Measurements from ENCODE around the genes EIF4G2, CSNK2A3 and USP47.

- RRBS = no CpG with 5 or more reads among the region's 11 CpGs
Observed at GRCh38 chr11:10413928-10414692, 41.0 kb upstream of the AMPD3 start.

GRCh38 chr11:10490384-10491632 is 35.7 kb downstream of the AMPD3 start:
- RRBS = 4% methylated on average over 6 of the region's 14 CpGs

- RRBS = no CpG with 5 or more reads among the region's 23 CpGs
Observed at GRCh38 chr11:10507892-10508506, 33.0 kb downstream of the RNF141 start.

DNA sequence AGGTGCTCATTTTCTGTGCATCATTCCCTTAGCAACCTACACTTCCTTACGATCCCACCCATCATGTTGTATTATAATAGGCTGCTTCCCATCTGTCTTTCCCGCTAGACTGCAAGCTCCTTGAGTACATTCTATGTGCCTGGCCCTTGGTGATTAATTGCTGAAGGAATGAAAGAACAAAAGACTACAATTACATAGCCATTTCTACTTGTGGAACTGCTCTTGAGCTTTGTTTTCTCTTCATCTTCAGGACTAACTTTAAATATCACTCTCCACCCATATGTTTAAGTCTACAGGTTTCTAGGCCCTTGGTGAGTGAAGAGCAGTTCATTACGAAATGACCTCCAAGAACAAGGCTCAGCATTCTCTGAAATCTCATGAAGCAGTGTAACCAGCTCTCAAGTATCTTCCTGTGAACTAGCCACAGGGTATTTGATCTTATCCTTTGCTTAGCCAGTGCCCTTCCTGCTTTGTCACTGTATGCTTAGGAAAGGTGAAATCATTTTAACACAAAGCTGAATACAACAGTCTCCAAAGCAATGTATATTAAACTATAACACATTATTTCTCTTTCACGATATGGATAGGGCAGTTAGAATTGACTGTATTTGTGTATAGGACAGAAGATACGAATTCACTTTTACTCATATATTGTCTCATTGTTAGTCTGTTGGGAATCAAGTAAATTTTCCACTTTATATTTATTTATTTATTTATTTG is 20.4 kb upstream of the LYVE1 start:
- RRBS = no CpG with 5 or more reads among the region's 5 CpGs

- RRBS = no CpG with 5 or more reads among the region's 1 CpG
Observed at GRCh38 chr11:10771473-10771894, 20.4 kb downstream of the CTR9 start.

DNA sequence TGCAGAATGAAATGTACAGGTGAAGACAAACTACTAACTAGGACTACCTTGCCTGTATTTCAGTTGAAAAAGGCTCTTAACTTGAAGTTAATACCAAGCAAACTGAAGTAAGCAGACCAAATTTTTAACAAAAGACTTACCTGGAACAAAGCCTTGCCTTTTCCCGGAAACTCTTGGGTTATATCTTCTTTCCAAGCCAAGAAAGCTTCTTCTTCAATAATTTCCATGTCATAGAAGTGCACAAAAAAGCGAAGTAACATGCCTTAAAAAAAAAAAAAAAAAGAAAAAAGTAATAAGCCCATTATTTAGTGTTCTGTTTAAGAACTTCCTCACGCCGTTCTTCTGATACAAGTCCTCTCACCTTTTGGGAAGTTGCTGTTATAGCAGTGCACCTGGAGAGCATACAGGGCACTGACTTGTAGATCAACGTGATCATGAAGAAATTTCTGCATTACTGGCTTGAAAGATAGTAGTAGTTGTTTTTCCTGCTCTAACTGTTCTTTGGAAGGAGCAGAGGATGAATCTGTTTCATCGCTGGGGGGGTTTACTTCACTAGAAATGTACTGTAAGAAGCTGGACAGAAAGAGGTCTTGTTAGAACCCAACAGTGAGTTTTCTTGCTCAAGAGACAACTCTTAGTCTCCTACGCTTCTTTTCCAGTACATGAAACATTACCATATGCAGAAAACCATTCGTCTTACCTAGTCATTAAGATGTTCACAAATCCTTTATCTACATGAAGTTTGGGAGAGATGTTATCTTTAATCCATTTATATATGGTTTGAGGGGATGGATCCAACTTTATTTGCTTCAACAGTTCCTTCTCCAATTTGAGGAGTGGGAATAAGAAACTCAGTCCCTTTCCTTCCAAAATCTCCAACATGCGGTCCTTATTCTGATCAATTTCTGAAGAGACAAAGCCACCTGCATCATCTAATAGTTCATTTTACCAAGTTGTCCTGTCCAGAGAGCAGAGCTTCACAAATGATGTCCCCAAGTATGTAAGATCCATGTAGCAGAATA is 9.6 kb downstream of the EIF4G2 start:
- RRBS = no CpG with 5 or more reads among the region's 9 CpGs

- RRBS = no CpG with 5 or more reads among the region's 16 CpGs
Observed at GRCh38 chr11:10801262-10802635, 7.0 kb downstream of the EIF4G2 start.

DNA sequence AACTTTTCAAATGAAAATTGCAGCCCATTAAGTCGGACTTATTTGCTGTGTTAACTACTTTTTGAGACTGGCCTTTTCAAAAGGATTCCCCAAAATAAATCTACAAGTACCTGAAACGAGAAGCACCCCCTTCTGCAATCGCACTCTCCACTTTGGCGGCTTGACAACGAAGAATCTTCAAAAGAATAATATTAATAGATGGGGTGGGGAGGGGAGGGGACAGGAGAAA is 1.7 kb downstream of the EIF4G2 start:
- RRBS = no CpG with 5 or more reads among the region's 5 CpGs

DNA sequence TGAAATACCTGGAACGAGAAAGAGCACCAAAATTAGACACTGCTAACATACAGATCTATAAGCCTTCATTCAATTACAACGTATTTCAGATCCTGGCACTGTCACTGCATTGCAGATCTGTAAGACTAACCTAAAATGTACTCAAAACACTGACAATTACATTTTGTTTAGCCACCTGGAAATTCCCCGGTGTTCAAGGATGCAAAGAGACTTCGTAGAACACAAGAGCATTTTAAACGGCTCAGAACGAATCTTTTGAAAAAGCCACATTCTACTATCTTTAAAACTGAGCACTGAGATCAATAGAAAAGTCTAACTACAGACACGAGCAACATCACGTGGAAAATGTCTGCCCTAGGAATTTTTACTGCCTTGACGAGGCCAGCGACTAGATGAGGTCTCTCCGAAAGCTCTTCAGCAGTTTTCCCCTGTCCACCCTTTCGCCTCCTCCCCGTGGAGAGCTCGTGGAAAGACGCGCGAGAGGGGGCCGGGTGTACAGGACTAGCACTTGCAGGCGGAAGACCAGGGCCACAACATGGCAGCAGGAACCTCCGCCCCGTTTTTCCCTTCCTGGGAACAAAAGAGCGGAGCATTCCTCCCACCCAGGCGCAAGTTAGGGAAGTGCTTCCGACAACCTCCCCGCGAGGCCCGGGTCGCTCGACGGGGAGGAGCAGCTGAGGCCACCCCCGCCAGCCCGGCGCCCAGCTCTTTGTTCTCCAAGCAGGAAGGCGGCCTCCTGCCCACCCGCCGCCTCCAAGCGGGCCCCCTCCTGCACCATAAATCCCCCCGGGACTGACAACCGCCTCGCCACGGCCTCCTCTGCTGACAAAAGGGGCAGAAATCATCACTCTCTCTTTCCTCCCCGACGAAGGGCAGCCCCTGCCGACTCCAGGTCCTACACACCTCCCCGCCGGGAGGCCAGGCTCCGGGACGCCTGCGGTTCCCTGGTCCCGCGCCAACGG is 1.1 kb downstream of the EIF4G2 start:
- RRBS = 1% methylated on average over 16 of the region's 52 CpGs

- RRBS = under 1% methylated on average over 7 of the region's 63 CpGs
Observed at GRCh38 chr11:10808336-10809033, at the start of gene EIF4G2. TSS of gene EIF4G2 (minus strand) at chr11:10808926.

- RRBS = no CpG with 5 or more reads among the region's 6 CpGs
Observed at GRCh38 chr11:10899948-10900289, 42.1 kb upstream of the ZBED5 start.

DNA sequence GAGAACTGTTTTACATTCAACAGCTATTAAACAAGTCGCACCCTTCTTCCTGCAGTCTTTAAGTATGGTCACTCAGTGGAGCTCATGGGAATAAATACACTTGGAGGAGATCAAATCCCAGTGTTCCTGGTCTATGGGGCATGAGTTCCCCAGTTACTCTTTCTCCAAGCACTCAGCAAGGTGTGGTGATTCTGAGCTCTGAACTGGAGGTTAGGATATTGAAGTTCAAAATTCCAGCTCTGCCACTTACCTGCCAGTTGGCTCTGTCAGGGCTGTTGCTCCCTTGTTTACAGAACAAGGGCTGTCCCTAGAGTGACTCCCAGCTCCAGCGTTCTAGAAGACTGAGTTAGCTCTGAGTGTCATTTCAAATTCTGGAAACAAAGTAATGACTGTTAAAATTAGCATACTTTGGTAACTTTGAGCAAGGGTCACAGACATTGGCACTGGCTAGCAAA is 69.6 kb upstream of the ZBED5 start:
- RRBS = no CpG with 5 or more reads among the region's 2 CpGs

GRCh38 chr11:11146732-11147213 is 206.3 kb downstream of the CSNK2A3 start:
- RRBS = no CpG with 5 or more reads among the region's 6 CpGs

GRCh38 chr11:11352992-11353483 is at the start of gene CSNK2A3:
TSS of gene CSNK2A3 (minus strand) at chr11:11353250.
- RRBS = no CpG with 5 or more reads among the region's 12 CpGs

- RRBS = no CpG with 5 or more reads among the region's 10 CpGs
Observed at GRCh38 chr11:11461383-11461931, 108.4 kb upstream of the CSNK2A3 start.

- RRBS = no CpG with 5 or more reads among the region's 12 CpGs
Observed at GRCh38 chr11:11810598-11811144, 31.1 kb upstream of the USP47 start.

DNA sequence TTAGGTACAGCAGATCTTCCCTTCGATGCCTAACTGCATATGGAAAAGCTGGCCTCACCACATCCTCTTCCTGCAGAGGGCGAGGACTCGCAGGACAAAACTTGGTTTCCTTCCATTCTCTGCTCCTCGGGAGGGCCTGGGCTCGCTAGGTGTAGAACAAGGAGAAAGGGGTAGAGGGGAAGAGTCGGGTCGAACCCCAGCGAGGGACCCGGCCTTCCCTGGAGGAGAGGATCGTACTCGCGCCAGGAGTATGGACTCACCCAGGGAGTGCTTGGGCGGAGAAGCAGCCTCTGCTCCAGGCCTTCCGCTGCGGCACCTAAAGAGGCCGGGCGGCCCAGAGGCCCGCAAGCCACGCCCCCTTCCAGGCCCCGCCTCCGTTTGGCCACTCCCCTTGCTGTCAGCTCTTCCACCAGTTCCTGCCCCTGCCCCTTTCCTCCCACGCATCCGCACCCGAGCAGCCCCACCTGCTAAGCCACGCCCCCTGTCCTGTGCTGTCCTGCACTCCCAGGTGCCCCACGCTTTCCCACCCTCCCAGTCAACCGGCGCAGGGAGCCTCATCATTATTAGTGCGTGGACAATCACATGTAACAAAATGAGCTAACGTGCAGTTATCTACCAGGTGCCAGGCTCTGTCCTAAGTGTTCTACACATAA is 30.4 kb upstream of the USP47 start:
- RRBS = no CpG with 5 or more reads among the region's 30 CpGs

DNA sequence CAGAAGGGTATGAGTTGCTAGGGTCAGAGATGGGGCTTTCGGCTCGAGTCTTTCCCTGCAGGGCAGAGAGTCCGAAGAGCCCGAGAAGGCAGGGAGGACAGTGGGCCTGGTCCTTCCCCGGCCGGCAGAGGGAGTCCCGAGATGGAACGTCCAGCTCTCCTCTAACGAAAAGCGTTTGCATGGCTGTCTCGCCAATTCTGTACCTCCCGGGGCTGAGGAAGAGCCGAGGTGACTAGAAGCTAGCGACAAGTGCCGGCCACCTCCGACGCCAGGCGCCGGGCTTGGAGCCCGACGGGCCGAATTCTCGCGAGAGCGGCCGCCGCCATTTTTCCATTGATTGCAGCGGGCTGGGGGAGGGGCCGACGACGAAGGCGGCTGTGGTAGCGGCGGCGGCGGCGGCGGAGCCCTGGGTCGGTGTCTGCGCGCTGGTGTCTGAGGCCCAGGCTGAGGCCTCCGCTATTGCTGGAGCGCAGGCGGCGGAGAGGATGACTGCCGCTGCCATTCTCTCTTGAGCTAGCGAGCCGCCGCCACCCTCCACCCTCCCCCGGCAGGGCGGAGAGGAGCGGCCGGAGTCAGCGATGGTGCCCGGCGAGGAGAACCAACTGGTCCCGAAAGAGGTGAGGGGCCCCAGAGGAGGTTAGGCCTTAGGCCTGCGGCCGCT is at the start of gene USP47:
Gene USP47 (plus strand): TSS at position 365 of the 661 bp plus-strand sequence.
- RRBS = 1% methylated on average over 10 of the region's 59 CpGs

- RRBS = no CpG with 5 or more reads among the region's 4 CpGs
Observed at GRCh38 chr11:11947693-11948210, 60.7 kb downstream of the DKK3 start.